Epithelial cell of alveolus of lung (primary cell): ENCODE results near the gene DARS2.

DNA sequence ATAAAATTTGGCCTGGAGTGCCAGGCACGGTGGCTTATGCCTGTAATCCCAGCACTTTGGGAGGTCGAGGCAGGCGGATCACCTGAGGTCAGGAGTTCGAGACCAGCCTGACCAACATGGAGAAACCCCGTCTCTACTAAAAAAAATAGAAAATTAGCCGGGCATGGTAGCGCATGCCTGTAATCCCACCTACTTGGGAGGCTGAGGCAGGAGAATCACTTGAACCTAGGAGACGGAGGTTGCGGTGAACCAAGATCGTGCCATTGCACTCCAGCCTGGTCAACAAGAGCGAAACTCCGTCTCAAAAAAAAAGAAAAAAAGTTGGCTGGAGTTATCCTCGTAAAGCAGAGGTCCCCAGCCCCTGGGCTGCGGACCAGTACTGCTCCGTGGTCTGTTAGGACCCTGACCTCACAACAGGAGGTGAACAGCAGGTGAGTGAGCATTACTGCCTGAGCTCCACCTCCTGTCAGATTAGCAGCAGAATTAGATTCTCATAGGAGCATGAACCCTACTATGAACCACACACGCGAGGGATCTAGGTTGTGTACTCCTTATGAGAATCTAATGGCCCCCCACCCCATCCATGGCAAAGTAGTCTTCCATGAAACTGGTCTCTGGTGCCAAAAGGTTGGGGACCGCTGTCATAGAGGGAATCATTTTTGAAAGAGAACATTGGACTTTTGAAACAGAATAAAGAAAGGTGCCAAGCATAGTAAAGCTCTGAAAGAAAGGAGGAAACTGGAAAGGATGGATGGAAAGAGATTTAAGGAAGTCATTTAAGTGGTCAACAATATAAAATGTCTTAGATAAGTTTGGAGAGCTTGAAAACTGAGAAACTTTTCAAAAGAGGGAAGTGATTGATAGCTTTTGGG, 9.4 kb downstream of the SUCO start:
- RAMPAGE, long total RNA = no peak
- RRBS = no CpG with 5 or more reads among the region's 18 CpGs

- RAMPAGE, long total RNA = no peak
- RRBS = no CpG with 5 or more reads among the region's 1 CpG
These were observed 11.3 kb downstream of the SUCO start for GRCh38 chr1:172544244-172544647.

DNA sequence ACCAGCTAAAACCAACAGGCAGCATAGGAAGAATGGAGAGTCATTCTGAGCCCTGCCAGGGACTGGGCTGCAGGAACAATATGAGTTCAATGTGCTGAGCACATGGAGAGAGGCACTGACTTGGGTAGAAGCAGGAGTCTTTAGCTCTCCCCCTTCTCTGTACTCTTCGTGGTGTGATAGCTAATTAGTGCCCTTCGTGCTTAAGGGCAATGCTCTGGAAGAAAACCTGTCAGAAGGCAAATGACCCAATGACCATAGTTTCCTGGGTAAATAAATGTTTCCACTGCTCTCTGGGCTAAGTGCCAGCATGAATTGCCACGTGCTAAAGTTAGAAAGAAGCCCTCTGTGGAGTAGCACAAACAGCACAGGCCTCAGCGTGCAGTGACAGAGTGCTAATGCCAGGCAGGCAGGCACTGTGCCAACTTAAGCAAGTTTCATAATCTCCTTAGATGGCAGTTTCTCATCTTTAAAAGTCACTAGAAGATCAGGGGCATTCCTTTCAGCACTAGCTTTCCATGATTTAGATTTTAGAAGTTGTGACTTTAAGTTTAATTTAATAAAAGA, 16.6 kb downstream of the TNFSF4 start:
- RAMPAGE, long total RNA = no peak
- RRBS = no CpG with 5 or more reads among the region's 4 CpGs

- RAMPAGE, long total RNA = no peak
- RRBS = no CpG with 5 or more reads among the region's 2 CpGs
These were observed 52.2 kb upstream of the PRDX6 start for GRCh38 chr1:173424758-173425428.

- RAMPAGE, long total RNA = no peak
- RRBS = no CpG with 5 or more reads among the region's 14 CpGs
These were observed 47.5 kb upstream of the PRDX6 start for GRCh38 chr1:173429399-173430261.

DNA sequence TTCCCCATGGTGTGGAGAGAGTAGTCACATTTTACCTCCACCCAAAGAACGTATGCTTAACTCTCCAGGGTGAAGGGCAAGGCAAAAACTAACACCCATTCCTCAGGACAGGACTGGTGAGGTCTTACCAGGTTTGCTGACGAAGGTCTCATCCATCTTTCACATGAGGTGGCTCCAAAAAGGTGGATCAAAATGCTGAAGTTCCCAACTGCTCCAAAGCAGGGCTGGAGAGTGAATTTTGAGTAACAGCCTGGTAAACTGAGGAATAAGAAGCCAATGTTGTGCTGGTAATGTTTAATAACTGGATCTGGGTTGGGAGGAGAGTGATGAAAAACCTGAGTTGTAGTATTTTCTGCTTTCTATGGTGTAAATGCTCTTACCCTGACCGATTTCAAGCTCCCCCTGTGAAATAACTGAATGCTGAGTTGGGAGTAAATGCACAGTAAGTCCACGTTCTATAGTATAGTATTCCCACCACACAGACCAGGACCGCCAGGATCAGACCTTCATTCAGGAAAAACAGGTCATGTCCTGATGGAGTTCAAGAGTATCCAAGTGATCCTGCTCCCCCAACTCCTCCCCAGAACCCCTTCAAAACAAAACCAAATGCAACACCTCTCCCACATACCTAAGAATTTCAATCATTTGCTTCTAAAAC, 35.2 kb upstream of the PRDX6 start:
- RAMPAGE, long total RNA = no peak
- RRBS = no CpG with 5 or more reads among the region's 5 CpGs

- RAMPAGE, long total RNA = no peak
- RRBS = no CpG with 5 or more reads among the region's 7 CpGs
These were observed 25.1 kb upstream of the PRDX6 start for GRCh38 chr1:173451806-173452729.

DNA sequence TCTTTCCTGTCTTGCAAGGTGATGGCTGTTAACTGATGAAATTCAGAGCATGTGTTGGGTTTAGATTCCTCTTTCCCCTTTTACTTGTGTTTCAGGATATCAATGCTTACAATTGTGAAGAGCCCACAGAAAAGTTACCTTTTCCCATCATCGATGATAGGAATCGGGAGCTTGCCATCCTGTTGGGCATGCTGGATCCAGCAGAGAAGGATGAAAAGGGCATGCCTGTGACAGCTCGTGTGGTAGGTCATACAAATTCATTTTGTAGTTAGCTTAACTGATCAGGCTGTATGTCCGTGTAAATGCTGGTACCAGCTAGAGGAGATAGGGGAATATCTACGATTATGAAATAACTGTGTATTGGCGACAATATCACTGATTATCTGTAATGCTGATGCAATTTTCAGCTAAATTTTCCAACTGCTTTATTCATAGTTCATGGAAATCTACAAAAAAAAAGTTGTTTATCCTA, 8.2 kb downstream of the PRDX6 start:
- RAMPAGE, long total RNA = no peak
- RRBS = no CpG with 5 or more reads among the region's 6 CpGs

DNA sequence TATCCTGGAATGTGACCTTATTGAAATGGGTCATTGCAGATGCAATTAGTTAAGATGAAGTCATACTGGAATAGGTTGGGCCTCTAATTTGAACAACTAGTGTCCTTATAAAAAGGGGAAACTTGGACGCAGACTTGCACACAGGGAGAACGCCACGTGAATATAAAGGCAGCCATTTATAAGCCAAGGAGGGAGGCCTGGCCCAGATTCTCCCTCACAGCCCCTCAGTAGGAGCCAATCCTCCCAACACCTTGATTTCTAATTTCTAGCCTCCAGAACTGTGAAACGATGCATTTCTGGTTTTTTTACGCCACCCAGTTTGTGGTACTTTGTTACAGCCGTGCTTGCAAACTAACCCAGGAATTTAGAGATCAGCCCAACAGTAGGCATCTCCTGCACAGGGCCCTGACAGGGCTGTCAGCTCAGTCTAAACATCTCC, 30.5 kb downstream of the PRDX6 start:
- RAMPAGE, long total RNA = no peak
- RRBS = no CpG with 5 or more reads among the region's 6 CpGs

GRCh38 chr1:173824063-173825151, at the start of gene DARS2:
DARS2 (plus strand) TSS chr1:173824673.
- RAMPAGE, long total RNA = start-site peak on the plus strand at chr1:173824673-173824716, 84 and 89 reads in 2 replicates
- RRBS = 1% methylated on average over 7 of the region's 72 CpGs

DNA sequence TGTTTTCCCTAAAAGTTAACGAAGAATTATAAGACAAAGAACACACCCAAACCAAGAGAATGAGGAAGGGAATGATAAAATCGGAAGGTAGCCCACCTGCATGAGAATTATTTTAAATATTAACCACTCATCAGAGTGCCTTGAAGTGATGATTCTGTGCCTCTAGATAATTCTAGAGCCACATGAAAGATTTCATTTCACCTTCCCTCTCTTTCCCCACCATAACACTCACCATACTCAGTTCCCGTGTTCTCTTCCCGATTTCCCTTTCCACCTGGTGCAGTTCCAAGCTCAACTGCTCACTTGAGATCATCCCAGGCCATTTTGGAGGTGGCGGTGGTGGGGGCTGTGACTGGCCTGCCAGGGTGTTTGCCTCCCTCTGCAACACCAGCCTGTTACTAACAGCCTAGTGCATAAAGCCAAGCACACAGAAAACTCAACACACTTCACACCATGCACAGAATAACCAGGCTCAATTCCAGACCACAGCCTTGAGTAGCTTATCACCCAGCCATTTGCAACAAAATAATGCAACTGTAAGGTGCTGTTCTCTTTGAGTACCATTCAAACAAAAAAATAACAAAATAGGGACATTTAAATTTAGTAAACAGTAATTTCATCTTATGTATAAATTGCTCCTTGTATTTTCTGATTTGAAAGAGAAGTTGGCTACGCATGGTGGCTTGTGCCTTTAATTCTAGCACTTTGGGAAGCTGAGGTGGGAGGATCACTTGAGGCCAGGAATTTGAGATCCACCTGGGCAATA, 26.3 kb upstream of the SERPINC1 start:
- RAMPAGE, long total RNA = no peak
- RRBS = no CpG with 5 or more reads among the region's 6 CpGs

- RAMPAGE, long total RNA = no peak
- RRBS = no CpG with 5 or more reads among the region's 8 CpGs
These were observed 30.2 kb upstream of the SERPINC1 start for GRCh38 chr1:173947184-173947810.

- RAMPAGE, long total RNA = no peak
- RRBS = no CpG with 5 or more reads among the region's 13 CpGs
These were observed 452 bp upstream of the RC3H1 start for GRCh38 chr1:174022629-174022988.

DNA sequence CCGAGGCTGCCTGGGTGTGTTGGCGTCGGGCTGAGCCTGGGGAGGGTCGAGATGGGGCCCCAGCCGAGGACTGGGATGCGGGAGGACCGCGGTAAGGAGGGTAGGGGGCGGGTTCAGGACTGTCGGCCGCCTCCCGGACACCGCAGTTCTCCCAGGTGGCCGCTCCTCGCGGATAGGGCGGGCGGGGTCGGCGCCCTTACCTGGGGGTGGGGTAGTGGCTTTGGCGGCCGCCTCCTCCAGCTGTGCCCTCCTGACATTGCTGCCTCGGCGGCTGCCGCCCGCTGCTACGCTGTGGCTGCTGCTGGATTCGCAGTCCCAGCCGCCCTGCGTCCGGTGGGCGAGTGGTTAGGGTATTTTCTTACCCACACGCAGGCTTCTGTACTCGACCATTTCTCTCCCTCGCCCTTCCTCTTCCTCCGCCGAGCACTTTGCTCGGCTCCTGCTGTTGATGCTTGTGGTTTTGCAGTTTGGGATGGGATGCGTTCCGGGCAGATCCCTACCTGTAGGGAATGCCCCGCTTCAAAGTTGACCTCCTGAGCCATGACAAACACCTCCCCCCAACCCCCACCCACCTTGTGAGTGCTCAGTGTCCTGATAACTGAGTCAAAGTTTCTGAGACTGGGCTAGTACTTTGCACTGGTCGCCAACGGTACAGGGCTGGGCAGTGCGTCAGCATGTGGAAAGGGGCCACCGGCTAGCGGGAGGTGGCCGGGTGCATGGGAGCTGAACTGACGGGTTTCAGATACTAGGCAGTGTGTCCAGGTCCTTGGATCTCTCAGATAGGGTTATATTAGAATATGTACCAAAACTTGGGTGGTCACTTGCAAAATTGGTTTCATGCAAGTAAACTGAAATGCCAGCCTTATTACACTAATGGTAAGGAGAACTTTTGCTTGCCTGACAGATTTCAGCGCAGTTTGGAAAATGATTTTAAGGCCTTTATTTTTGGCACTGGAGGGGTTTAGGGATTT, 682 bp downstream of the RABGAP1L start:
- RAMPAGE, long total RNA = no peak
- RRBS = no CpG with 5 or more reads among the region's 49 CpGs

DNA sequence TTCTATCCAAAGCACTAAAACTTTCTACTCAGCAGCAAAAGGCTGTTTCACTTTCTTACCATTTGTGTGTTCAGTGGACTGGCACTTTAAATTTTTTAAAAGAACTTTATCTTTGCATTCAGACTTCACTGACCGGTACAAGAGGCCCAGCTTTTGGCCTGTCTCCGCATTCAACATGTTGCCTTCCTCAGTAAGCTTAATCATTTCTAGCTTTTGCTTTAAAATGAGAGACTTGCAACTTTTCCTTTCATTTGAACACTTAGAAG, 31.2 kb downstream of the RABGAP1L start:
- RAMPAGE, long total RNA = no peak
- RRBS = no CpG with 5 or more reads among the region's 2 CpGs

GRCh38 chr1:174400370-174401007, 47.3 kb upstream of the GPR52 start:
- RAMPAGE, long total RNA = no peak
- RRBS = no CpG with 5 or more reads among the region's 1 CpG

DNA sequence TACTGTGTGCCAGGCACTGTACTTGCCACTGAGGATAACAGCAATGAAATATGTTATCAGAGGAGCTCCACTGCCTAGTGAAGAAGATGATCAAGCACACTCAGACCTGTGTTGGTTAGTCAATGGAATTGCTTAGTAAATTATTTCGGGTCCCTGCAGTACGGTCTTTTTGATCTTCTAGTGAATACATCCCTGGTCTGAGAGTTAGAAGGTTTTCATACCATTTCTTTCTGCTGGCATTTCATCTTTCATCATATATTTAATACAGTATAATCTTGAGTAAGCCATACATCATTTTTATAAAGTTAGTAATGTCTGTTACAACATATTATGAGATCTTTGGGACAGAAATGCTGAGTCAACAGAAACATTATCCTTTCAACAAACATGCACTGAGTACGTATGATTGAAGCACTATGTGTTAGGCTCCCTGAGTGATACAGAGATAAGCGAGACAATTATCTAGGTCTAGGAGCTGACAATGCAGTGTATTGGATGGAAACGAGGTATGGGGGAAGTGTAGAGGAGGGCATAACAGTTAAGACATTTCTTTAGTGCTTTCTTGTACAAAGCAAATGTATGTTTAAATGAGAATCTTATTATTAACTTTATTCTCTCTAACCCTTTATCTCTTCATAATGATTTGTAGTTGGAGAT, 19.8 kb upstream of the GPR52 start:
- RAMPAGE, long total RNA = no peak
- RRBS = no CpG with 5 or more reads among the region's 5 CpGs

GRCh38 chr1:174812688-174813347, 186.9 kb upstream of the CACYBP start:
- RAMPAGE, long total RNA = no peak

DNA sequence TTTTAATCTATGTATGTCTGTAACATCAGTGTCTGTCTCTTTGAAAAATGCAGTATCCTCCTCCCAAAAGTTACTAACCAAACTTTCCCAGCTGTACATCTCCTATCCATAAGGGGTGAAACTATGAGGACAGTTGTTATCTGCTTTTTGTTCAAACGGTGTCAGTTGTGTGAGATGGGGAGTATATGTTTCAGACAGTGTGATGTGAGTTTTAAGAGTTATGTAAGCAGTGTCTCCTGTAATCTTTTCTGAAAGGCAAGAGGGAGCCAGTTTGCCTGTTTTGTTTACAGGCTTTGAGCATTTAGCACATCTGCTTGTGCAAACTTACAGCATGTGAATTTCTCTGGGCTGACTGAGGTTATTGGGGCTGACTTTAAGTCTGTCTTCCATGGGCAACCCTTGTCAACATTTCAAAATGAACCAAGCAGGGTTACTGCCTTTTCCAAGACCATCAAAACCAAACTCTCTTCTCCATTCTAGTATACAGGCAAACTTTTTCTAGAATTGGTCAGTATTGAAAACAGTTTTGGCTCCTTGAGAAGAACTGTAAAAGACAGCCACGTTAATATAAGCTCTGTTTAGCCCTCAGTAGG, 34.7 kb upstream of the CACYBP start:
- RAMPAGE, long total RNA = no peak
- RRBS = no CpG with 5 or more reads among the region's 2 CpGs

DNA sequence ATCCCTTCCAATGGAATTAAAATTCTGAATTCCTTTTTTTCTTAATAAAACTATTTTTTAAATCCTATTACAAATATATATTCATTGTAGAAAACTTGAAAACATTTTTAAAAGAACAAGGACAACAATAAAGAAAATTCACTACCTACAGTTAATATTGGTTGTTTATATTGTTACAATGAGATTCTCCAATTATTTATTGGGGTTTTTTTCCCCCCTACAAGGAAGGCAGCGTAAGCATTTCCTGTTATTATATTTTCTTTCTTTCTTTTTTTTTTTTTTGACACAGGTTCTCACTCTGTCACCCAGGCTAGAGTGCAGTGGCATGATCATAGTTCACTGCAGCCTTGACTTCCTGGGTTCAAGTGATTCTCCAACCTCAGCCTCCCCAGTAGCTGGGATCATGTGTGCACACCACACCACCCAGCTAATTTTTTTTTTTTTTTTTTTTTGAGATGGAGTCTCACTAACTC, 32.8 kb upstream of the CACYBP start:
- RAMPAGE, long total RNA = no peak
- RRBS = no CpG with 5 or more reads among the region's 1 CpG